ENCODE measurements around a stretch of chr18.

GRCh38 chr18:47799157-47799826, 131.2 kb downstream of the SMAD2 start:
- PRO-cap, 2 experiments, result no peak in any of the 2 experiments

DNA sequence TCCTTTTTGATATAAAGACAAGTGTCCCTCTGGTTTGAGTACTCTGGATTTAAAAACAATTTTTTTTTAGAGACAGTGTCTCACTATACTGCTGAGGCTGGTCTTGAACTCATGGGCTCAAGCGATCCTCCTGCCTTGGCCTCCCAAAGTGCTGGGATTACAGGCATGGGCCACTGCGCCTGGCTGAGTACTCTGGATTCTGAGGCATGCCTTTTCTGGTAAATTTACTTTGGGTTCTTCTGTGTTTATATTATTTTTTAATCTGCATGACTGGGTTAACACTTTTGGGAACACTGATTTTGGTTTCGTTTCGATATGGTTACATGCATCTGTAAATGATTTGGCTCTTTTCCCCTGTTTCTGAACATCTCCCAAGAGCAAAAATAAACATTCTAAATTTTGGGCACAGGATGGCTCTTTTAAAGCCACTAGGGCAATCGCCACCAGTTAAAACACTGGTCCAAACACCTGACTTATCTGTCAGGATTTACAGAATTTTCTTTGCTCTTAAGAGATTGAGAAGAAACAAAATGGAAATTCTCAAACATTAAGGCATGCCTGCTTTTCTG, 113.0 kb downstream of the SMAD2 start:
- PRO-cap, 2 experiments, result no peak in any of the 2 experiments

DNA sequence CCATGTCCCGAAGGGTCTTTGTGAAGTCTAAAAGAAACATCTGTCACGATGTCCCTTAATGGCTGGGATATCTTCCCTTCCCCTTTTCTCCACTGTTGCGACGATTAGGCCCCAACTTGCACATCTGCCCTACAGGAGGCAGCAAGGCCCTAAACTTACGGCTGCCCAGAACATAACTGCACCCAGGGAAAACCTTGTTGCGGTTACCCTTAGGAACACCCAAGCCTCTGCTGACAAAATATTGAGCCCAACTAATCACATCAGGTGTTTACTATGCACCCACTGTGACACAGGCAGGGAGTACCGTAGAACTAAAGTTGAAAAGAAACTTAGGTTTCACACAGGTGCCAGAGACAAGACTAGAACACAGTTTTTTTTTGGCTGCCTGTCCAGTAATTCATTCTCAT, 1.3 kb upstream of the SMAD2 start:
- PRO-cap, 2 experiments, result no peak in any of the 2 experiments

GRCh38 chr18:48039820-48041167, 109.8 kb upstream of the SMAD2 start:
- PRO-cap, 2 experiments, result no peak in any of the 2 experiments

GRCh38 chr18:48164979-48165923, 234.8 kb upstream of the SMAD2 start:
- PRO-cap, 2 experiments, result no peak in any of the 2 experiments

DNA sequence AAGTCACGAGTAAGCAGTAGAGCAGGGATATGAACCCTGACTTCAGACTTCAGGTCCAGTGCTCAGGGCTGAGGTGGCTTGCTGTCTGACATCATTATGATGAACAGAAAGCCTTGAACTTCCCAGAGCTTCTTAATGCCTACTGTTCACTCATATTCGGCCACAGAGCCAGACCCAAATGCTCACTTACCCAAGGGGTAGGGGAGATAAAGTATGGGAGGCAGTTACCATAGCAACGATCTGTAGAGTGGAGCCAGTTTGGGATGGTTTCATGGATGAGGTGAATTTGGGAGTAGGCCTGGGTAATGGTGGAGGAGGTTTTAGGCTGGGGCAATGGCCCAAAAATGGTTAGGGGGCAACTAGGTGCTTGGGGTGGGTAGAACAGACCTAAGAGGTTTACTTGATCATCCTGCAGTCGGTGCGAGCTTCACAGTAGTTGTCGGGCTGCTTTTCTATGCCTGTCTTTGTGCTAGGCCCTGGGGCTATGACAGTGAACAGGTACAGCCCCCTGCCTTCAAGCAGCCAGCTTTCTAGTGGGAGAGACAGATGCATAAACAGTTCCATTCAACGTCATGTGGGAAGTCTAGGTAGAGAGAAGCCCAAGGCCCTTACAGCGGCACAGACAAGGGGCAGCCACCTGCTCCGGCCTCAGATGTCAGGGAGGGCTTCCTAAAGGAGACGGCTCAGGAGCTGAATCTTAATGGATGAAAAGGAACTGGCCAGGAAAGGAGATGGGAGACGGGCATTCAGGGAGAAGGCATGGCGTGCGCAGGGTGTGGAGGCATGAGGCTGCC, 5.7 kb downstream of the CTIF start:
- PRO-cap, 2 experiments, result no peak in any of the 2 experiments

DNA sequence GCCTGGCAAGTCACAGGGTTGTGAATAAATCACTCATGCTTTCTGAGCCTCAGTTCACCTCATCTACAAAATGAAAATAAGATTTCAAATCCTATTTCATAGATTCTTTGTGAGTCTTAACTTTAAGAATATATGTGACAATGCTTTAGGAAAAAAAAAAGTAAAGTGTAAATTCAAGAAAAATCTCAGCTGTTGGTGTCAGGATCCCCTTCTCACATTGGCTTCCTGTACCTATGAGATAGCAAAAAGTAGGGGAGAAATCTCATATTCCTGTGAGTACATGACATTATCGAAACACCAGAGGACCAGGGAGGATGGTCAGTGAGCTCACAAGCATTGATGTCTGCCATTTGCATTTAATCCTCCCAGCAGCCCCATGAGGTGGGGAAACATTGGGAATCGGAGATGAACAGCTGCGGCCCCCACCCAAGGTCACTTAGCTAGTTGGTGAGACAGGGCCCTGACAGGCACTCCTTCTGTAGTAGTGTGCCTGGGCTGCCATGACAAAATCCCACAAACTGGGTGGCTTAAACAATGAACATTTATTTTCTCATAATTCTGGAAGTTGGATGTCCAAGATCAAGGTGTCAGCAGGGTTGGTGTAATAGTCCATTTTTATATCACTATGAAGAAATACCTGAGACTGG, 29.3 kb downstream of the CTIF start:
- PRO-cap, 2 experiments, result no peak in any of the 2 experiments

DNA sequence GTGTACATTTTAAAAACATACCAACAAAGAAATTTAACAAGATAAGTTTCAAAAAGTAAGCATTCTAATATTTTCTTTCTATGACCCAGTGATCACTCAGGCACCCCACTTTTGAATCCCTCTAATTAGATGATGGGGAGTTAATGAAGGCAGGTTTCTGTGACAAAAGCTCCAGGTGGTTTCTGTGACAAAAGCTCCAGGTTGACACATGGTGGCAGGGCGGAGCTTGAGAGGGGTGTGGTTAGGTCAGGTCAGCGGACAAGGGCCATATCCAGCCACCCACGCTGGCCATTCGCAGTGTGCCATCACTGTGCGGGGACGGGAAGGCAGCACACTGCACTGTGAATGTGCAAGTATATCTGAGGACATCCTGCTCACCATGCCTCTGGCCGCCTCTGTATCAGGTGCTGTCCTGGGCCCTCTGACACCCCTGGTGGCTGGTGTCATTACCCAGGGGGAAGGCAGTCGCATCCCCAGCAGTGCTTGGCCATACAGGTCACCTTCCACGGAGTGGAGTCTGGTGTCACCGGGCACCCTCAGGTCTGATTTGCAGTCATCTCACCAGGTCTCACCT, 34.7 kb downstream of the CTIF start:
- PRO-cap, 2 experiments, result no peak in any of the 2 experiments

- PRO-cap, 2 experiments, result no peak in any of the 2 experiments
Observed at GRCh38 chr18:48615880-48616506, 77.2 kb downstream of the CTIF start.

GRCh38 chr18:48779942-48780825, 170.6 kb downstream of the SMAD7 start:
- PRO-cap, 2 experiments, result peak in 1 of 2 experiments; most common plus-strand start chr18:48780455 (in 1); most common minus-strand start chr18:48780353 (in 1)

DNA sequence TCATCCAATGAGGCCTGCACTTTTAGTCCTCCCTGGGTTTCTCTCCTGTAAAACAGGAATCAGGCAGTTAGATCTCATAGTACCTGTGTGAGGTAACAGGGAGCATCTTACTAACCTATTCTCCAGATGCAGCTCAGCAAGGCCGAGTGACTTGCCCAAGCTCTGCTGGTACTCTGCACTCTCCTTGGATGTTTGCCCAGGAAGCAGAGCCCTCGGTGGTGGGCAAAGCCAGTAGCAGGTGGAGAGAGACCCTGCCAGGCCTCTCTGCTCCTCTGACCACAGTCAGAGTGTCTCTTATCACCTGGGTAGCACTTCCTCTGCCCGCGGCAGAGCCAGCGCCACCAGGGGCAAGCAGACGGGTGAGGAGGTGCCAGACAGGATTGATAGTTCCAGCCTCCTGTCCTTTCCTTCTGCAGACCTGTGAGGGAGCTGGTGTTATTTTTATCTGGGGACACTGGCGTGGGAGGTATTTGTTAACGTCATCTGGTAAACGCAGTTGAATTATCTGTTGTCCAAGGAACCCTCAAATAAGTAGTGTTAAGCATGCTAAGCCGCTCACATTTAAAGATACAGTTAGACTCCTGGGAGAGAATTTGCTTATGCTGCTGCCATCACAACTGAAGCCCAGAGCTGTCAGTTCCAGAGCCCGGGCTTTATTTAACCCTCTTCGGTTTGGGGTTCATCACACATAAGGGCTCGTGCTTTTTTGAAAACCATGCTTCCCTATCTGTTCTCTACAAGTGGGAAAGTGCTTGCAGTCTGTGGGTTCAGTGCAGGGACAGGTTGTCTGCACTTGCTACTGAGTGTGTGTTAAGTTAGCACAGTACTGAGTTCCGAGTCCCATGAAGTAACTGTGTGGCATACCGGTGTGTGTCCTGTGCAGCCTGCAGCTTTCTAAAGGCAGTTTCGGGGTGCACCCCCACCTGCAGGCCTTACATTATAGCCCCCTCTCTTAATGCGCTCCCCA, 152.8 kb downstream of the SMAD7 start:
- PRO-cap, 2 experiments, result peak in 2 of 2 experiments; most common plus-strand start position 324 of the sequence (in 1); most common minus-strand start position 319 of the sequence (in 1)

DNA sequence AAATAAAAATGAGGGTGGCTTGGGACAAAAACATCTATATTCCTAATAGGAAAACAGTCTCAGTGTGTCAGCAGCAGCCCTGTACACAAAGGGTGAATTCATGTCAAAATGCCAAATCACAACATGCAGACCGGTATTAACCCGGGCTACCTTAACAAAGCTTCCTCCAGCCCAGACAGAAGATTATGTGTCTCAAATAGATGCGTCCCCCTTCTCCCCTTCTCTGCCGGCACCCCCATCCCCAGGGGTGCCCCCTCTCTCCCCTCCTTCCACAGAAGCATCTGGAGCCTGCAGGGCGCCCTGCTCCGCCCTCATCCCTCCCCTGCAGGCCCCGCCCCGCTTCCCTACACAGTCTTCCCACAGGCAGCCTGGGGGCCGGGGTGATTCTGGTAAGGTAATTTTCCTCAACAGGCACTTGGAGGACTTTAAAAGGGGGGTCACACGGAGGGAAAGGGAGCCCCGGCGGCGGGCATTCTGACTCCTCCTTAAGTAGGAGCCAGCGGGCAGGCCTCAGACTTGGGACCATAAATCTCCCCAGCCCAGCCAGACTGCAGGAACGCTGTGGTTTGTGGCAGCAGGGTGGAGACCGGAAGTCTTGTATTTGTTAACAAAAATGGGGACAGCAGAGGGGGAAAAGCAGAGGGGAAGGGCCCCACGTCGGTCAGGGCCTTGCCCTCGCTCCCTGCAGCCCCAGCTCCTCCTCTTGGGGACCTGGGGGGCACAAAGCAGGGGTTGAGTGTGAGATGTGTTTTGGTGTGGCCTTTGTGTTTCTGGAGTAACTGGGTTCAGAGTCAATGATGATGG, 28.0 kb downstream of the SMAD7 start:
- PRO-cap, 2 experiments, result peak in 1 of 2 experiments; most common plus-strand start position 349 of the sequence (in 1); most common minus-strand start position 568 of the sequence (in 1)

GRCh38 chr18:48929543-48930988, 20.7 kb downstream of the SMAD7 start:
- PRO-cap, 2 experiments, result no peak in any of the 2 experiments

DNA sequence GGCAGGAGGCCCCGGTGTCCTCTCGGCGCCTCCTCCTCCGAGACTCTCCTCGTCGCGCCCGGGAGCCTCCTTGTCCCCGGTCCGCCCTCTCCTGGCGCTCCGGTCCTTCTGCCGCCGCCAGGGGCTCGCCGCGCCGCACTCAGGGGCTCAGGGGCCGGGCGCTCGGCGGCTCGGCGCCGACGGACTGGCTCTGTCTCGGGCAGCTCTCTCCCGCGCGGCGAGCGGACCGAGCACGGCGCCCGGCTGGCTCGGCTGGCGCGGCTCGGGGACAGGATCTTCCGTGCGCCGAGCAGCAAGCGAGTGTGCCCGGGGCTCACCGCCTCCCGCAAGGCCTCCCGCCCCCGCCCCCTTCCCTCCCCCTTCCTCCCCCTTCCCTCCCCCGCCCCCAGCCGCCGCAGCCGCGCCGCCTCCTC, 958 bp upstream of the SMAD7 start:
- PRO-cap, 2 experiments, result peak in 2 of 2 experiments; most common plus-strand start position 136 of the sequence (in 1); most common minus-strand start position 45 of the sequence (in 2)

DNA sequence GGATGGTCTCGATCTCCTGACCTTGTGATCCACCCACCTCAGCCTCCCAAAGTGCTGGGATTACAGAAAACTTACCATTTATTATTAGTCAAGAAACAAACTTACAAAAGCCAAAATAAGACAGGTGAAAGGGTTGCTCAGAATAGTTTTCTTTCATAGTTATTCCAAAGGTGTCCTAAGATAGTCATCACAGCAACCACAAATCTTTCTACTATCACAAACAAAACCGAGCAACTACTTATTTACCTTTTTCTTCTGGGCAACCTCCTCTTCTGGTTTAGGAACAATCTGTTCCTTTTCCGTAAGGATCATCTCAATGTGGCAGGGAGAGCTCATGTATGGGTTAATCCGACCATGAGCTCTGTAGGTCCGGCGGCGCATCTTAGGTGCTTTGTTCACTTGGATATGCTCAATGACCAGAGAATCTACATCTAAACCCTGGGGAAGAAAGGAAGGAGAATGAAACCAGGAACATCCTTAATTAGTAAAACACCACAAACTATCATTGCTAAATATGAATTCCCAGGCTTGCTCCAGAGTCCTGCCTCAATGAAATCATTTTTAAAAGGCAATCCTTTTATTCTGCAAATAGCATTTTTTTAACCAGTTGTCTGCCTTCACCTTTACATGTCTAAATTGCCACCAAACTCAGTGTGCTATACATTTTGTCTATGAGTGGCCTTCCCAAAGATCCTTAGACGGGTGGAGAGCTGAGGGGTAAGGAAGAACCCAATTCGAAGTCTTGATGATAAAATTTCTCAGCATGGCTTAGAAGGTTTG, 2.3 kb upstream of the C18orf32 start:
- PRO-cap, 2 experiments, result no peak in any of the 2 experiments

GRCh38 chr18:49565499-49566016, 3.7 kb downstream of the LIPG start:
- PRO-cap, 2 experiments, result no peak in any of the 2 experiments

- PRO-cap, 2 experiments, result no peak in any of the 2 experiments
Observed at GRCh38 chr18:49613415-49613916, 51.6 kb downstream of the LIPG start.

- PRO-cap, 2 experiments, result no peak in any of the 2 experiments
Observed at GRCh38 chr18:49827040-49827809, 13.9 kb upstream of the ACAA2 start.

- PRO-cap, 2 experiments, result no peak in any of the 2 experiments
Observed at GRCh38 chr18:49834294-49834722, 21.0 kb upstream of the ACAA2 start.

- PRO-cap, 2 experiments, result no peak in any of the 2 experiments
Observed at GRCh38 chr18:49877655-49877998, 64.3 kb upstream of the ACAA2 start.